Colonic mucosa (tissue), 1 donor: ENCODE results near the genes RXYLT1 and LEMD3.

GRCh38 chr12:62676525-62676976 lies 209.9 kb downstream of the MON2 start:
- PRO-cap = no peak

DNA sequence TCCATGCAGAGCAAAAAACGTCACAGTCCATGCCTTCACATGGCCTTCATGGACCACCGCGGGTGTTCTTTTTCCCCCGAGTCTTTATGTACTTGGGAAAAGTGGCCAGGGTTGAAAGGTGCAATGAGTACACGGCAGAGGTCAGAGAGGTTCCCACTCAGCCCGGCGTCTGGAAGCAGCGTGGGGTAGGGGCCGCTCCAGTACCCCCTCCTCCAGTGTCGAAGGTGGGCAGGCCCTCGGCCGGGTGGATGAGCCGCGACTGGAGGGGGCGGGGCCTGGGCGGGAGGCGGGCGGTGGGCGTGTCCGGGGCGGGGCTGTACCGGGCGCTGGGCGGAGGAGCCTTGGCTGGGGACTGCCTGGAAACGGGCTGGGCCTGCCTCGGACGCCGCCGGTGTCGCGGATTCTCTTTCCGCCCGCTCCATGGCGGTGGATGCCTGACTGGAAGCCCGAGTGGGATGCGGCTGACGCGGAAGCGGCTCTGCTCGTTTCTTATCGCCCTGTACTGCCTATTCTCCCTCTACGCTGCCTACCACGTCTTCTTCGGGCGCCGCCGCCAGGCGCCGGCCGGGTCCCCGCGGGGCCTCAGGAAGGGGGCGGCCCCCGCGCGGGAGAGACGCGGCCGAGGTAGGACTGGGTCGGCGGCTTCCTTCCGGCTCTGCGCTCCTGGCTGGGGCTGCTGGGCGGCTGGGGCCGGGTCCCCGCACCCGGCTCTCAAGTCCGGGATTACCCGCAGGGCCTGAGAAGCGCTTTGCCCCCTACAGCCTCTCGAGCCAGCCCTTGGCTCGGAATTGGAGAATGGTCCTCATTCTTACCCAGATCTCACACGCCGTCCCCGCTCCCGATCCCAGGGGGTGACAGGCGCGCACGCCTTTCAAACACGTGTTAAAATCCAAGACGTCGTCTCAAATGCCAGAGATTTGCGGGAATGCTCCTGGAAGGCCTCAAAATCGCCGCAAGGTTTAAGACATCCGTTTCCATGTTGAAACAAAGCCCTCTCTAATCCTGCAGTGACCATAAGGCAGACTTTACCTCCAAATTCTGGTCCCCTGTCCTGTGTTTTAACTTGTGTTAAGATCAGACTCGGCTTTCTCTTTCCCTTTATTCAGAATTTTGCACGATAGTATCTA lies at the start of gene RXYLT1:
Gene RXYLT1, plus strand, starts transcription at position 404 of the 1,127 bp plus-strand sequence.
- PRO-cap = unidirectional peak, plus-strand start at position 352 of the sequence; bidirectional peak, plus-strand start at position 610 of the sequence, minus-strand start at position 539 of the sequence

DNA sequence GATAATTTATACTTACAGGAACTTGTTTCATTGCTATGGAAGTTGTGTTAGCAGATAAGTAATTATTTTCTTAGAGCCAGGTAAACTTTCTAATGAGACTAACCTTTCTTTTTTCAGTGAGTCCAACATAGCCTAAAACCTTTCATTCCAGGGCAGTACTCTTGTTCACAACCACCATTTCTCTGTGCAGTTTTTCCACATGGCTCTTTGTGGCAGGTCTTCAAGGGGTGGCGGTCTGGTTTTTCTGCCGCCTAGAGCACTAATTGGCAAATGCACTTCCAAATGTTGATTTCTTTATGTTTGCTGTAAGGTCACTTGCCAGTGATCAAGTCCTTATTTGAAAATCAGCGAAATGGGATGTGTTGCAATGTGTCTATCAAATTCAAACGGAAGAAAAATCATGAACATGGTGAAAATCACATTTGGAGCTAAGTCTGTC lies 1.7 kb downstream of the SRGAP1 start:
- PRO-cap = no peak

GRCh38 chr12:63960096-63960448 lies 115.6 kb downstream of the SRGAP1 start:
- PRO-cap = no peak

DNA sequence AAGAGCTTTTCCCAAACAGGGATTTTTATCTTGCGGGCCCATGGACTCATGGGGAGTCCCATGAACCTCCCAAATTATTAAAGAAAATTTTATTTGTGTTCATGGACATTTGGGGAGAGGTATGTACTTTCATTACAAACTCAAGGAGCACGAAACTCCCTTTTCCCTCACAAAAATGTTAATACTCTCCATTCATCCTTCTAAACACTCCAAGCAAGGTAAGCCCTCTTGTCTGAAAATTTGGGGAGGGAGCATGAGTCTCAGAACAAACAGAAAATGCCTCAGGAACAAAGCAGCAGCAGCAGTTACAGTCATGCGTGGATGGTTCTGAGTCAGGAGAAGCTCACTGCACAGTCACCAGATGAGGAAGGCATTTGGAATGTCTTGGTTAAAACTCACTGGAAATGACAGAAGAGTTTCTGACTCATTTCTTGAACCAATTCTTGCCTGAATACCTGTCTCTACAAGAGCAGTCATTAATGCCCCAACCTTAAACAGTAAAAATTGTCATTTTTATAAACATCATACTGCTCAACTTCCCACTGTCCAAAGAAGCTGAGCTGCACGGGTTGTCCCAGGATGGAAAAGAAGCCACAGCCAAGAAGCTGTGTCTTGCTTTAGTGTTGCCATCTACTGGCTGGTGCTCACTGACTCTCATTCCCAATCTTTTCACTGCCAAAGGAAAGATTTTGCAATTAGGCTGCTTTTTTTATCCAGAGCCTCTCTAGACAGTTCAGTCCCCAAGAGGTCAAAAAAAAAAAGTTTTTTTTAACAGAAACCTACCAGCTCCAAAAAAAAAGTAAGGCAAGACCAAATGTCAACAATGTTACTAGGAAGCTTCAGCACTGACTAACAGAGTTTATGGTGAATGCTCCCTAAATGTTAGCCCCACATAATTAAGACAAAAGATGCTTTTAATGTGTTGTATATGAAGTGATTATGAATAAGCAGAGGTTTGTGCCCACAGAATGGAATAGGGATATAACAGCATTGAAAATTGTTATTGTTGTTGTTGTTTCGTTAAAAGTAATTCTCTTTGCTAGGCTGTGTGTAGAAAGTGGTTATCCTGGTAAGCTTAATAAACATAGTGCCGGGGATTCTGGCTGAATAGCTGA lies 40.5 kb downstream of the KICS2 start:
- PRO-cap = no peak

- PRO-cap = no peak
Observed at GRCh38 chr12:64451004-64451662, 787 bp upstream of the TBK1 start.

DNA sequence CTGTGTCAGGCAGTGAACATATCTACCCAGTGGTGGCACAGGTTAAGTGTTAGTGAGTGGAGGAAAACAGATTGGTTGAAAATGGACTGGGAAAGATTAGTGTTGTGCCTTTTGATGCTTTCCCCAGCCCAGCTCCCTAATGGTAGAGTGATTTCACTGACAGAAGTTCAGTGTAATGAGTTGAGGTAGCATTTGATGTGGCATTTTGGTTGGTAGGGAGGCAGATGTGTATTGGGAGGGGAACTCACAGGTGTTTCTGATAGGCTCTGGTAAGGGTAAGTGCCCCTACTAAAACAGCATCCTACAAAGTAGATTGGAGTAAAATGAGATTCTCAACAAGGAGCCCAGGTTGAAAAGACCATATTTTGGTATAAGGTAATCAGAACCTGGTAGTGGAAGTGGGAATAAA lies 4.2 kb downstream of the TBK1 start:
- PRO-cap = no peak

- PRO-cap = no peak
Observed at GRCh38 chr12:64459034-64459970, 7.4 kb downstream of the TBK1 start.

DNA sequence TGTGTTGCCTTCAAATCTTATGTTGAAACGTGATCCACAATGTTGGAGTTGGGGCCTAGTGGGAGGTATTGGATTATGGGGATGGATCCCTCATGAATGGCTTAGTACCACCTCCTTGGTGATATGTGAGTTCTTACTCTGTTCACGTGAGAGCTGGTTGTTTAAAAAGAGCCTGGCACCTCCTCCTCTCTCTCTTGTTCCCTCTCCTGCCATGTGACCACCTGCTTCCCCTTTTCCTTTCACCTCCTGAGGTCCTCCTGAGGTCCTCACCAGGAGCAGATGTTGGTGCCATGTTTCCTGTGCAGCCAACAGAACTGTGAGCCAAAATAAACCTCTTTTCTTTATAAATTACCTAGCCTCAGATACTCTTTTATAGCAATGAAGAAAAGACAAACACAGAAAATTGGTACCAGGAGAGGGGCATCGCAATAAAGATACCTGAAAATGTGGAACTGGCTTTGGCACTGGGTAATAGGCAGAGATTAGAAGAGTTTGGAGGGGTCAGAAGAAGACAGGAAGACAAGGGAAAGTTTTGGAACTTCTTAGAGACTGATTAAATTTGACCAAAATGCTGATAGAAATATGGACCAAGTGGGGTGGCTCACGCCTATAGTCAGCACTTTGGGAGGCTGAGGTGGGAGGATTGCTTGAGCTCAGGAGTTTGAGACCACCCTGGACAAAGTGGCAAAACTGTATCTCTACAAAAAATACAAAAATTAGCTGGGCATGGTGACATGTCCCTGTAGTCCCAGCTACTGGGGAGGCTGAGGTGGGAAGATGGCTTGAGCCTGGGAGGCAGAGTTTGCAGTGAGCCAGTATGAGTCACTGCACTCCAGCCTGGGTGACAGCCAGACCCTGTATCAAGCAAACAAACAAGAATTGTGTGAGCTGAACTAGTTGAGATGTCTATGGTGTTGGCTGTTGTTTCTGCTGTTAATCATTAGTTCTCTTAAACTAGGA lies 23.3 kb downstream of the RASSF3 start:
- PRO-cap = no peak

- PRO-cap = bidirectional peak, plus-strand start at chr12:64673271, minus-strand start at chr12:64672966
Observed at GRCh38 chr12:64672733-64673433, 62.6 kb downstream of the RASSF3 start.

DNA sequence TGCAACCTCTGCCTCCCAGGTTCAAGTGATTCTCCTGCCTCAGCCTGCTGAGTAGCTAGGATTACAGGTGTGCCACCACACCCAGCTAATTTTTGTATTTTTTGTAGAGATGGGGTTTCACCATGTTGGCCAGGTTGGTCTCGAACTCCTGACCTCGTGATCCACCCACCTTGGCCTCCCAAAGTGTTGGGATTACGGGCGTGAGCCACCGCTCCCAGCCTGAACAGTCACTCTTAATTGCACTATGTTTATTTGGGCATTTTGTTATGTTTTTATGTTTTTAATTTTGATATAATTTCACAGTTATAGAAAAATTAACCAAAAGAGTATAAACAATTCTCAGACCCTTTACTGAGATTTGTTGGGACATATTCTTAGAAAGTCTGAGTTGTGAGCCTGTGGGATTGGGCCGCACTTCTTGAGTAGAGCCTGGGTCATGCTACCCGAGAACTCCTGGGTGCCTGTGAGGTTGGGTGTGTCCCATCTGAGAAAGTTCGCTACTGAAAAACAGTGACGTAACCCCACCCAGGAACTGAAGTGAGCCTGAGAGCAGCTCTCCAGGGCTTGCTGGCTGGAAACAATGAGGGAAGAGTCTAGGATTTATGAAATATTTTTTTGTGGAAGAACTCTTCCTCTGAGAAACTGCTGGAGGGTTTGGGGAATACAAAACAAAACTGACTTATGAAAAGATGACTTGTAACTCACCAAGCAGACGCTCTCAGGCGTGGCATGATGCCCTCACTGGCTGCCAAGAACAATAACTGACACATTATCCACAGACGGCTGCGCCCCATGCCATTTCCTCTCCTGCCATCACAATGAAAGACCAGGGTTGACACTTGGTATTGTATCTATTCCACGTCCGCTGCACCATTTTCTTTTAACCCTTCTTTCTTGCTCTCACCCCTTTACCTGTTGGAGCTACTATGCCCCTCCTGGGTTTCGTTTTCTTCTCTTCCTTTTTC lies 69.1 kb downstream of the RASSF3 start:
- PRO-cap = bidirectional peak, plus-strand start at position 528 of the sequence, minus-strand start at position 455 of the sequence

DNA sequence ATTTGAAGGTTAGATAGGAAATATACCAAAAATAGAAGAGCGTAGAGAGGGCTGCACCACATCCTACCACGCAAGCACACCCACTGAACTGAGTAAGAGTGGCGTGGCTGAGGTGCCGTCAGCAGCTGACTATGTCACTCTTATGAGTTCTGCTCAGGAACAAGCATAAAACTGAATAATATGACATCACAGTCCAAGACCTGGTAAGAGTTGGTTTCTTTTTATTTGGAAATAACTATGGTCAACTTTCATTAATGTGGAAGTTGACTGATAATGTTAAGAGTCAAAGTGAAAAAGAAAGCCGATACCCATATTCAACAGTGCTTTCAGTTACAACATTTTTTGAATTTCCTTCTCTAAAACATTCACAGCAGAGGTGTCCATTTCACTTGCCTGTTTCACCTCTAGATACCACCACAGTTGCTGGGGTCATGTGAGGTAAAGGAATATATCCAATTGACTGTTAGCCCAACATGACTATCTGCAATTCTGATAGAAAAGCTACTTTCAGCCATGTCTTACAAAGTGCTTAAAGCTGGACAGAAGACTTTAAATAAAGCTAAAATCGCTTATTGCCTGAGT lies 44.6 kb downstream of the GNS start:
- PRO-cap = no peak

DNA sequence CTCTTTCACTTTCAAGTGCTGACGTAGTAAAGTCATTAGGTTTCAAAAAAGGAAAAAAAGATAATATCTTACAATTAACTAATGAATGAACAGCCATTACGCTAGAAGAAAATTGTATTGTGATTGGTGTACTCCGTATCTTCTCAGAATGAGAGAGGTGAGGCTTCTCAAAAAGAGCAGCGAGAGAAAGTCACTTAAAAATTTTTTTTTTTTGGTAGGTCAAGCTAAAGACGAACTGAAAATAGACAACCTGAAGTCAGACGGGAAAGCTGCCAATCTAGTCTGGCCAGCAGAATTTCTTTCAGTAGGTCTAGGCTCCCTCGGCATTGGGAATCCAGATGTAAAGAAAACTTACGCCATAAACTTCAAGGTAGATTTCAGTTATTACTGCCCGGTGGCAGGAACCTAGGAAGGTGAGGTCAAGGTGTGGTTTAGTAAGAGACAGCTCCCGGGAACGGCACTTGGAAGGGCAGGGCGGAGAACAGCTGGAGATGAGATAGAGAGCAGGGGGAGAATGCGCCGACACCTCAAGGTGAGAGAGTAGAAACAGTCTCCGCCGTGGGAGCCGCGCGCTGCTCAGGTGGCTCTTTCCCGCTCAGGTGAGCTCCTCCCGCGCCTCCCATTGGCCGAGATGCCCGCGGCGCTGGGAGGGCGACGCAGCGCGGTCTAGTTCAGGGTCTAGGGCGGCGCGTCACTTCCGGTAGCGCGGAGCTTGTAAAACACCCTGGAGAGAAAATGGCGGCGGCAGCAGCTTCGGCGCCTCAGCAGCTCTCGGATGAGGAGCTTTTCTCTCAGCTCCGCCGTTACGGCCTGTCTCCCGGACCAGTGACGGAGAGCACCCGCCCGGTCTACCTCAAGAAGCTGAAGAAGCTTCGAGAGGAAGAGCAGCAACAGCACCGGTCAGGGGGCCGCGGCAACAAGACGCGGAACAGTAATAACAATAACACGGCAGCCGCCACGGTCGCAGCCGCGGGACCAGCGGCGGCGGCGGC lies at the start of gene LEMD3:
Gene LEMD3, plus strand, starts transcription at position 722 of the 992 bp plus-strand sequence.
- PRO-cap = bidirectional peak, plus-strand start at position 722 of the sequence, minus-strand start at position 534 of the sequence

- PRO-cap = no peak
Observed at GRCh38 chr12:65174662-65175125, 5.3 kb downstream of the LEMD3 start.

DNA sequence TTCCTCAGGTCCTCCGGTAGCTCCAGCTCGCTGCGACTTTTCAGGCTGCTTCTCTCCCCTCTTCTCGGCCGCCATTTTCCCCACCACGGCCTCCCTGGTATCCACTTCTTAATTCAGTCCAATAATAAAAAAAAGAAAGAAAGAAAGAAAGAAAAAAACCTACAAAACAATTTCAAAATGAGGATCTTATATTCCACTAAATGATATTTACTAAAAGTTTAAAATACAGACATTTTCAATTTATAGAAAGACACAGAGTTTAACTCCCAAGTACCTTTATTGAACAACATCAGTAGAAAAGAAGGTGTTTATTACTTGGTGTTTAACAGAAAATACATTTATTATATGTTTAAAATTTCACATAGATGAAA lies 177.9 kb upstream of the HMGA2 start:
- PRO-cap = no peak

- PRO-cap = no peak
Observed at GRCh38 chr12:65892791-65893656, 68.7 kb downstream of the HMGA2 start.

DNA sequence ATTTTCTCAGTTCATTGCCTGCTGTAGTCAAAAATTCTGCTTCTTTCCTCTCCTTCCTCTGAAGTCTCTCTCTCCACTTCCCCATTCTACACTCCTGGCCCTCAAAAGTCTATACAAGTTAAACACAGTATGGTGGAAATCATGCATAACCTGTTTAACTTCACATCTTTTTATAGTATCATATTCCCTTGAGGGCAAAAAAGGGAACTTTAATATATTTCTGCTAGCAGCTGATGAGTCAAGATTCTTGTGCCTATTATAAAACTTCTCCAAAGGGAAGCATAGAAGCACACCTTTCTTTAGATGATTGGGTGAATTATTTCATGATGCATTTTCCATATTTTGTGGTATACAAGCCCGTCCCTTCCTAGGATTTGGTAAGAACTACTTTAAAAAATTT lies 16.6 kb downstream of the GRIP1 start:
- PRO-cap = no peak

GRCh38 chr12:66776942-66777340 lies 98.1 kb upstream of the GRIP1 start:
- PRO-cap = no peak

- PRO-cap = no peak
Observed at GRCh38 chr12:66874421-66874731, 195.5 kb upstream of the GRIP1 start.

- PRO-cap = no peak
Observed at GRCh38 chr12:67302036-67302662, 33.0 kb downstream of the CAND1 start.